ENCODE results near the gene ZSCAN25.

- PRO-cap: unidirectional peak, plus-strand start at chr7:98697781
These were observed 80.5 kb downstream of the NPTX2 start for GRCh38 chr7:98697667-98697932.

- PRO-cap: no peak
These were observed 1.4 kb downstream of the TRRAP start for GRCh38 chr7:98879582-98880294.

DNA sequence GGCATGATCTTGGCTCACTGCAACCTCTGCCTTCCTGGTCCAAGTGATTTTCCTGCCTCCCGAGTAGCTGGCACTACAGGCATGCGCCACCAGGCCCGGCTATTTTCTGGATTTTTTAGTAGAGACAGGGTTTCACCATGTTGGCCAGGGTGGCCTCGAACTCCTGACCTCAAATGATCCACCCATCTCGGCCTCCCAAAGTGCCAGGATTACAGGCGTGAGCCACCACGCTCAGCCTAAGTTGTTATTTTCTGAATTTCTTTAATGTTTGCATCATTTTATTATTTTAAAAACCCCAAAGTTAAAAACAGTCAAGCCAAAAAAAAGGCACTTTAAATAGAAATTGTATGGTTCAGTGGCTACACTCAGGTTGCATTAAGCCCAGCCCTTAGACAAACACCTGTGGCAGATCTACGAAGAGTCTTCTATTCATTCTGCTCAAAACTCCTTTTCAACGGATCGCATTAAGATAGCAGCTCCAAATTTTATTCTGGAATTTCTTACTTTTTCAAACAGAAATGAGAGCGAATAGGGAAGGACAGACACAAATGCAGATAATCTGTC, 101.5 kb downstream of the SMURF1 start:
- PRO-cap: no peak

DNA sequence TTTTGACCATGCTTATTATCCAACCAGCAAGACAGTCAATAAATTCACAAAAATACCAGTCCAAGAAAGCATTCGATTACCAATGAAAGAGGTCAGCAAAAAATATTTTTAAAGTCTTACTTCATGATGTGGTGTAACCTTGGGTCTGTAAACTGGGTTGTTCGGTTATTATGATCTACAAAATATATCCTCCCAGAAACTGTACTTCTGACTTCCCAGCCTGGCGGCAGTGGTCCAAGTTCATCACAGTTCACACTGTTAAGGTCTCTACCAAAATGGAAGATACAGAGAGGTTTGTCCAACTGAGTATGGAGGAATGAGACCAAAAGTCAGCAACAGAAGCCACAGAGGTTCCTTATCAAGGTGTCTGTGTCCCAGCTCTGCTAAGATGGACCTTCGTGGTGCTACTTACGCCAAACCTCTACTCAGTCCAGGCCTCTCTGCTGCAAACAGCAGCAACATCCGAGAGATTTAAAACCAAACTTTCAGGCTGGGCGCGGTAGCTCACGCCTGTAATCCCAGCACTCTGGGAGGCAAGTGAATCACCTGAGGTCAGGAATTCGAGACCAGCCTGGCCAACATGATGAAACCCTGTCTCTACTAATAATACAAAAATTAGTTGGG, 94.4 kb downstream of the SMURF1 start:
- PRO-cap: no peak

- PRO-cap: no peak
These were observed 92.7 kb downstream of the SMURF1 start for GRCh38 chr7:99050960-99051889.

- PRO-cap: no peak
These were observed 19.7 kb downstream of the SMURF1 start for GRCh38 chr7:99124279-99124558.

GRCh38 chr7:99210065-99210763, 2.3 kb upstream of the KPNA7 start:
- PRO-cap: unidirectional peak, minus-strand start at chr7:99210281; unidirectional peak, minus-strand start at chr7:99210342

GRCh38 chr7:99219246-99219697, 11.4 kb upstream of the KPNA7 start:
- PRO-cap: no peak

- PRO-cap: no peak
These were observed 4.8 kb downstream of the ARPC1A start for GRCh38 chr7:99330368-99330933.

DNA sequence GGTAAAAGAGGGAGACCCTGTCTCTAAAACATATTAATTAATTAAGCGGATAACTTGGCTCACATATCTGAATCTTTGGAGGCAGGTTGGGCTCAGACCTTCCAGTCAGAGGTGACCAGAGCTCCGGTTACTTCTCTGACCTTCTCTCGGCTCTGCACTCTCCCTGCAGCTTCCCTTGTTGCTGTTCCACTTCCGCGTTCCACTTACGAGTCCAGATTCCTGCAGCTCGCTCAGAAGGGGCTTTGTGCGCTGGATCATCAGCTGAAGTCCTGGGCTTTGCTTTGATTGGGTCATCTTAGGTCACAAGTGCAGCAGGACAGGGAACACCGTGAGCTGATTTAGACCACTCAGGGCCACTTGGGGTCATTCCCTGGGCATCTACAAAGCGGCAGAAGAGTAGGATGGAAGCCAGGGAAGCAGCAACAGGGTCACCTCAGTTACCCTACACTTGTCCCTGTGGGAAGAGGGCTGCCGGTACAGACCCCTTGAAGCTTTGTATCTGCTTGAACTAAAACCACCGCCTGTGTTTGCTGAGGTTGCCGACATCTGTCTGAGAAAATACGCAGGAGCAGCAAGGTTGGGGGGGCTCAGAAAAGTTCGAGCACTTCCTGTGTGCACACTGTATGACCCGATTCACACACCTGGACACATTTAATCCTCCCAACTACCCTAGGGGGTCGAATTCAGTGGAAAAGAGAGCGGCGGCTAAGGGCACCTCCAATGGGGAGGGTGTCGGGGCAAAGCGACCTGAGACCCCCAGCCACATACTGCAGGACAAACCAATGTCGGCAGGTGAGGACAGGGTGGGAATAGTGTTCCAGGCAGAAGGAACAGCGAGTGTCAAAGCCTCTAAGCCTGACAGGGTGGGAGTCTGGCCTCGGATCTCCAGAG, 1.8 kb upstream of the ARPC1B start:
- PRO-cap: no peak

DNA sequence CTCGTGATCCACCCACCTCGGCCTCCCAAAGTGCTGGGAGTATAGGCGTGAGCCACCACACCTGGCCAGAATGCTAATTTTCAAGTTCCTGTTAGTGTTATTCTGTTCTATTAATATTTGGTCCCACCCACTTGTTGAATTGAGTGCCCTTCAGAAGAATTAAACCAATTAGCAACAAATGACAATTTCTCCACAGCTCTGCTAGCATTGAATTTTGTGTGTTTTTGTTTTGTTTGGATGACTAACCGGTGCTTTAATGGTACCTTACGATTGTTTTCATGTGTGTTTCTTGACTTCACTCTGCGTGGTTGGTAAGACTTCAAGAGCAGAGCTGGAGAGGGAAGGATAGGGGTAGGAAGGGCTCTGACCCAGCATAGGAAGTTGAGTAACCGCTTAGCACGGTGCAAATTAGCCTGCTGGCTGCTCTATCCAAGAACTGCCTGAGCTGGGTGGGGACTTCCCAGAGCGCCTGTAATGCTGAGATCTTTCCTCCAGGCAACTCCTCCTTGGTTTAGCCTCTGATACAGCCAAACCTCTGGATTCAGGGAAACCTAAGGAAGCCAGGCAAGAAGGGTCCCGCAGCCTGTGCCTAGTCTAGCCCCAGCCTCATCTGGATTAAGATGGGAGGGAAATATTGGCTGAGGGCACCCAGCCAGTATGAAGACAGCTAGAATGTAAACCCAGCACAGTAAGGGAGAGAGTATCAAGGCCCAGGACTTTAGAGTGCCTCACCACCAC, 4.6 kb downstream of the ARPC1B start:
- PRO-cap: bidirectional peak, plus-strand start at position 530 of the sequence, minus-strand start at position 306 of the sequence

- PRO-cap: bidirectional peak, plus-strand start at chr7:99397370, minus-strand start at chr7:99397224
These were observed 11.3 kb downstream of the PDAP1 start for GRCh38 chr7:99396891-99397765.

- PRO-cap: bidirectional peak, plus-strand start at chr7:99399165, minus-strand start at chr7:99398943; bidirectional peak, plus-strand start at chr7:99399566, minus-strand start at chr7:99399287
These were observed 9.3 kb downstream of the PDAP1 start for GRCh38 chr7:99398837-99399743.

GRCh38 chr7:99407693-99408378, 561 bp downstream of the PDAP1 start:
- PRO-cap: unidirectional peak, plus-strand start at chr7:99408073

DNA sequence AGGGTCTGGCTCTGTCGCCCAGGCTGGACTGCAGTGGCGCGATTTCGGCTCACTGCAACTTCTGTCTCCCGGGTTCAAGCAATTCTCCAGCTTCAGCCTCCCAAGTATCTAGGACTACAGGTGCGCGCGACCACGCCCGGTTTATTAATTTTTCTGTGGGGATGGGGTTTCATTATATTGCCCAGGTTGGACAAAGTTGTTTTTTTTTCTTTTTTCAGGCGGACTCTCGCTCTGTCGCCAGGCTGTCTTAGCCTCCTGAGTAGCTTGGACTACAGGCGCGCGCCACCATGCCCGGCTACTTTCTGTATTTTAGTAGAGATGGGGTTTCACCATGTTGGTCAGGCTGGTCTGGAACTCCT, 403 bp upstream of the ZNF394 start:
- PRO-cap: no peak

- PRO-cap: no peak
These were observed 3.0 kb upstream of the FAM200A start for GRCh38 chr7:99554802-99555475.

GRCh38 chr7:99616256-99617129, at the start of gene ZSCAN25:
Gene ZSCAN25, plus strand, starts transcription at chr7:99616946.
- PRO-cap: bidirectional peak, plus-strand start at chr7:99616640, minus-strand start at chr7:99616657; bidirectional peak, plus-strand start at chr7:99617004, minus-strand start at chr7:99616894

DNA sequence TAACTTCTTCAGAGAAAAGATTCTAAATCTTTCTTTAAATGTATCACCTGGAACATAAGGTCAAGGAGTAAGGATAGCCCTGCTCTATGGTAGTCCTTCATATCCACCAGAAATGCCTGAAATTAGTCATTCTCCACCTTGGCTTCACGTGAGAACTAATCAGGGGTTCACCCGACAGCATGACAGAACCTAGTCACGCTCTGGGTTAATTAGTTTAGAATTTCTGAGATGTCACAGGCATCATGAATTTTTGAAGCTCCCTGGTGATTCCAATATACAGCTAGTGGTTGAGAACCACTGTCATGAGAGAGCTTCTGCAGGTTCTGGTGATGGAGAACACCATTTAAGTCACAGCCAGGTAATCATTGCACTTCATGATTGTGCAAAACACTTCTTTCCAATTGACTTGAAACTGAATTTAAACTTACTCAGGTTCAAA, 30.4 kb downstream of the CYP3A5 start:
- PRO-cap: no peak

- PRO-cap: no peak
These were observed 5.5 kb downstream of the CYP3A7 start for GRCh38 chr7:99729467-99729856.

- PRO-cap: no peak
These were observed 4.5 kb upstream of the CYP3A43 start for GRCh38 chr7:99823436-99823636.